Fallopian tube (tissue), 1 donor: Measurements from ENCODE around the gene PRRX2.

- PRO-cap = no peak
Observed at GRCh38 chr9:129084086-129084561, 3.2 kb downstream of the DOLPP1 start.

DNA sequence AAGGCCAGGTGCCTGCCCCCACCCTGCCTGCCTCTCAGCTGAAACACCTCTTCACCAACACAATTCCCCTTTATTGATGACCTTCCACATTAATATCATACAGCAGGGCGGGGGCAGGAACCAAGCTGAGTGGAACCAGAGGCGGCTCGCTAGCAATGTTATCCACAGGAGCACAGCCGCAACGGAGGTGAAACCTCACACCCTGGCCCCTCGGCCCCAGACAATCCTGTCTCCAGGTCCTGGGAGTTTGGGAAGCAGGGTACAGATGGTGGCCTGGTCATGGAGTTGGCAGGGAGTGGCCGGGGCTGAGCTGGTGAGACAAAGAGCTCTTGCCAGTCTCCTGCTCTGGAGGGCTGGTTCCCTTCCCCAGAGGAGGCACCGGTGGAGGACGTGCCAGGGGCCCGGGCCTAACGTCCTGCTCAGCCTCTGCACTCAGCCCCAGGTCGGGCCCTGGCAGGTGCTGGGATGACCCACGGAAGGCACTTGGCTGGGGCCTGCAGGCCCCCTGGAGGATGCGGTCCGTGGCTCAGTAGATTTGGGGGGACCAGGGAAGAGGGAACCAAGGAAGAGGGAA lies 13.9 kb downstream of the DOLPP1 start:
- PRO-cap = no peak

DNA sequence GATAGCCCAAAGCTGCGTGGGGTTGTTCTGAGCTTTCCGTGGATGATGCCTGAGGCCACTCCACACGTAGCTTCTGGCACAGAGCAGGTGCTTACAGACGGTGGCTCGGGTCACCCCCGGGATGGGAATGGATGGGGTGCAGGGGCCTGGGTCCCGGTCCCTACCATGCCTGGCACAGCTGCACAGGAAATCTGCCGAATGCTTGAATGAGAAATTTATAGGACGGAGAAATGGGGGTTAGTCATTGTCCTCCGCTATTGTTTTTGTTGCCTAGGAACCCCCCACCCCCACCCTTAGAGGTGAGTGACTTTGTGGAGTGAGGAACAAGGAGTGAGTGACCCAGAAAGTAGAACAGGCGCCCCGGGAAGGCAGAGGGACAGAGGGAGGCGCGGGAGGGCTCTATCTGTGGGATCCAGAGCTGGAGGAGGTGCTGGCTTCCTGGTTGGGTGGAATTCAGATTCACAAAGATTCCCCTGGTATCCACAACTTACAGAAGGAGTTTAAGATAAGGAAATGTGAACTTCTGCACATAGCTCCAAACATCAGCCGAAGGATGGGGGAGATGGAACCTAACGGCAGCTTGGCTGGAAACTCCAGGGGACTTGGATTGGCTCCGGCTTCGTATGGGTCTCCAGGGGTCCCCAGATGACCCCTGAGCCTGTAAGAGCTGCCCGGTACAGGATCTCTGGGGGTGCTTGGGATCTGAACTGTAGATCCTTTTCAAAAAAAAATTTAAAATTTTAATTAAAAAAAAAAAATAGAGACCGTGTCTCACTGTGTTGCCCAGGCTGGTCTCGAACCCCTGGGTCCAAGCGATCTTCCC lies 68.5 kb upstream of the IER5L start:
- PRO-cap = no peak

DNA sequence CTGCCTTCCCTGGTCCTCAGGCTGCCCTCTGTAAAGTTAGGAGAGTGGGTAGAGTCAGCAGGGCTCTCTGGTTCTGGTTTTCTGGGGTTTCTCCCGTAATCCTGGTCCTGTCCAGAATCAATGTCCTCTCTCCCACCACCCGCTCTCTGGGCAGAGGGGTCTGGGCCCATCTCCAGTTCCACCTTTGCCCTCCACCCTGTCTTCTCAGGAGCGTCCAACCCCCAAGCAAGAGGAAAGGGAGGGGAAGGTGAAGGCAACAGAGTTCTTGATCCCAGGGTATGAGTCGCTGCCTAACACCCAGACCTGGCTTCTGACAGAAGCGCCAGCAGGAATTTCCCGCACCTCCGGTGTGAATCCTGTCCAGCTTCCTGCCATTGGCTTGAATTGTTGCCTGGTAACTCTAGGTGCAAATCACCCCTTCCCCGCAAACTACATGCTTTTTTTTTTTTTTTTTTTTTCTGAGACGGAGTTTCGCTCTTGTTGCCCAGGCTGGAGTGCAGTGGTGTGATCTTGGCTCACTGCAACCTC lies 84.1 kb upstream of the IER5L start:
- PRO-cap = unidirectional peak, minus-strand start at position 312 of the sequence

DNA sequence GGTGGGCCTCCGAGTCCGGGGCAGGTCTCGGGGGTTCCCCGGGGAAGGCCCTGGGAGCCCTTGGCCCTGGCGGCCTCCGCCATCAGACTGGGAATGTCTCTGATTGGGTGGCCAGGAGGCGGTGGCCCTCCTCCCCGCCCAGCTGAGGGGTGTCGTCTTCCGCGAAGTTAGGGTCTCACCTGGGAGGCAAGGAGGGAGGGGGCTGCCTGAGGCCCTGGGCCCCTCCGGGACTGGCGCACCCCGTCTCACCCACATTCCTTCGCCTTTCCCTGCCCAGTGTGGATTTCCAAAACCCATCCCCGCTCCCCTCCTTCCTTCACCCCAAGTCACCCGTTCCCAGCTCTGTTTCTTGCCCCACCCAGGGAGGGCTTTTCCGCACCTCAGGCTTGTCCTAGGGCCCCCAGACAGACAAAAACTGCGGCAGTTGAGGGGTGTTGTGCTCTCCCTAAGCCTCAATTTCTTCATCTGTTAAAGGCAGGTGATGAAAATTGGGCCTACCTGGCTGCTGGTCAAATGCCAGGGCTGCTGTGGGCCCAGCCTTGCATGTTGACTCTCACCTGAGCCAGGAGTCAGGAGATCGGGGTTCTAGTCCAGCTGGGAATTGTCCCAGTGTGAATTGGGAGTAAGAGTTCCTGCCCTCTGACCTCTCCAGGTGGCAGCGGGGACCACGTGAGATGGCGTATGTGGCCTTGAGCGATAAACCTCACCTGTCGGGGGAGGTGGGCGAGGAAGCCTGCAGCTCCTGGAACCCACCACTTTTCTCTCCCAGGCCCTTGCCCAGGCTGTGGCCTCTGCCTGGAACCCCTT lies 143.3 kb upstream of the IER5L start:
- PRO-cap = bidirectional peak, plus-strand start at position 170 of the sequence, minus-strand start at position 89 of the sequence

DNA sequence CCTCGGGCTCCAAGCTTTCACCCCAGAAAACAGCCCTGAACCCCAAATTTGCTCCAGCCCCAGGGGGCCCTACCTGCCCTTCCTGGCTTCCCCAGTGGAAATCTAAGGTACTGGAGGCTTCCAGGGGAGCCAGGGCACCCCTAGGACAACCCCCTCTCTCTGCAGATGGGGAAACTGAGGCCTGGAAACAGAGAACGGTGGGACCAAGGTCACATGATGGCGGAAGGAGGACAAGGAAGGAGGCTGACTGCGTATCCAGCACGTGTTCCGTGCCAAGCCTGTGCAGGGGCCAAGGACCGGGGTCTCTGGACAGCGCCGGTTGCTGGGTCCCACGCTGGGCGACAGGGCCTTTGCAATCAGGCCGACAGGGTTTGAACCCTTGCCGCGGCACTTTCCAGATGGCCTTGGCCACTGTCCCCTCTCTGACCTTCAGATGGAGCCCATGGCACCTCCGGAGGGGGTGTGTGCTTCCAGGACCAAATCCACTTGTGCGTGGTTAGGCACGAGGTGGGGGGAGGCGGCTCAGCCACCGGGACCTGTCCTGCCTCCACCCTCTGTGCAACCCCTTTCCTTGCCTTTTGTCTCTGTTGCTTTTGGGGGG lies 183.1 kb downstream of the C9orf50 start:
- PRO-cap = bidirectional peak, plus-strand start at position 499 of the sequence, minus-strand start at position 488 of the sequence

DNA sequence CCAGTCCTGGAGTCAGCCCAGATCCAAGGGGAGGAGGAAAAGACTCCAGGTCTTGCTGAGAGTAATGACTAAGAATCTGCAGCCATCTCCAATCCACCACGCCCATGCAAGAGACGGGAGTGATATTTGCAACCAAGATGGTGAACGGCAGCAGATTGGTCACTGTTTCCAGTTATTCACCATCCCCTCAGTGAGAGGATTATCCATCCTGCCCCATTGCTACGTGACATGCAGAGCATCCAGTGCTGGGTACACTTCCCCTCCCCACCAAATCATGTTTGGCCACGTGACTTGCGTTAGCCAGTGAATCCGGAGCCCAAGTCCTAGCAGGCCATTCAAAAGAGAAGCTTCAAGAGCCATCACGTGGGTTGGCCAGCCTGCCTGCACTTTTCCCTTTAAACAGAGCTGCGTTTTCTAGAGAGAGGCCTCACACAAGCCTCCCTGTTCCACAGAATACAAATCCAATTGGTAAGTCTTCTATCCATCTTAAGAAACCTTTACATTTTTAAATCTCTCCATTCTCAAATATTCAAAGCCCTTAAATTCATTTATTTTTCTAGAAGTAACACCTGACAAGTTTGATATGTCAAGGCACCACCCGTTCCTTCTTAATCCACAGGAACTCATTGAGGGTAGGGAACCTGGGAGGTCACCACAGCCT lies 173.7 kb downstream of the C9orf50 start:
- PRO-cap = no peak

- PRO-cap = no peak
Observed at GRCh38 chr9:129489467-129489599, 131.6 kb downstream of the C9orf50 start.

GRCh38 chr9:129489600-129489842 lies 131.4 kb downstream of the C9orf50 start:
- PRO-cap = no peak

DNA sequence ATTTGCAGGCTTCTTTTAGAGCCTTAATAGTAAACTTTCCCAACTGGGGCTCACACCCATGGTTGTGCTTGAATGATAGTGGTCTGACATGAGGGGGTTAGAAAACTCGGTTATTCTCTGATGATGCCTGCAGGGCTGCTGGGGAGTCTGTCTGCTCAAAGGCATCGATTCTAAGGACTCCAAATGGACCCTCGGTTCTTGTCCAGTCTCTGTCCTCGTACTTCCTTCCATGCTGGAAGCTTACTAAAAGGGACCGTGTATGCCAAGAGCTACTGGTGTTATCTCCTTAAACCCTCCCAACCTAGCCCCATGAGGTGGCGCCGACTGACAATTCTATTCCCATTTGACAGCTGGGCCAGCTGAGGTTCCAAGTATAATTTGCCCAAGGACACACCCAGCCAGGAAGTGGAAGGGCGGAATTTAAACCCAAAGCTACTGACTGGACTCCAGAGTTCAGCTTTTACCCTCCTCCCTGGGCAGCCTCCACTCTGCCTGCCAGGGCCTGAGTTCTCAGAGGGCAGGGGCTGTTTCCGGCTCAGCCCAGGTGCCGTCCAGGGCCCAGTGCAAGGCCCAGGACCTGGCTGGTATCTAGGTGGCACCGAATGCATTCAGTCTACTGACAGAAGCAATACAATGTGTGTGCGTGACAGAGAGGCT lies 71.9 kb downstream of the C9orf50 start:
- PRO-cap = no peak

DNA sequence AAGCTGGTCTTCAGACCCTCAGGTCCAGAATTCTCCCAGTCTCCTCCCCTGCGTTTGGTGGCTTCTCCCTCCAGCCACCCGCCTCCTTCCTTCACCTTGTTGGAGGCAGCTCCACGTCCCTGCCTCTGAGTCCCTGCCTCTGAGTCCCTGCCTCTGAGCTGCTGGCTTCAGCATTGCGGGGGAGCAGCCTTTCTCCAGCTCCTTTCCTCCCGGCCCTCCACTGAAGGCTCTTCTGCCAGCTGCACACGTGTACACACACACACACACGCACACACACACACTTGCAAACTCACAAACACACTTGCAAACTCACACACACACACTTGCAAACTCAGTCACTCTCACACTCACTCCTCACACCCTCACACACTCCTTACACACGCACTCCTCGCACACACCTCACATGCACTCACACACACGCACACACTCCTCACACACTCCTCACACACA lies 45.1 kb downstream of the C9orf50 start:
- PRO-cap = bidirectional peak, plus-strand start at position 289 of the sequence, minus-strand start at position 127 of the sequence

DNA sequence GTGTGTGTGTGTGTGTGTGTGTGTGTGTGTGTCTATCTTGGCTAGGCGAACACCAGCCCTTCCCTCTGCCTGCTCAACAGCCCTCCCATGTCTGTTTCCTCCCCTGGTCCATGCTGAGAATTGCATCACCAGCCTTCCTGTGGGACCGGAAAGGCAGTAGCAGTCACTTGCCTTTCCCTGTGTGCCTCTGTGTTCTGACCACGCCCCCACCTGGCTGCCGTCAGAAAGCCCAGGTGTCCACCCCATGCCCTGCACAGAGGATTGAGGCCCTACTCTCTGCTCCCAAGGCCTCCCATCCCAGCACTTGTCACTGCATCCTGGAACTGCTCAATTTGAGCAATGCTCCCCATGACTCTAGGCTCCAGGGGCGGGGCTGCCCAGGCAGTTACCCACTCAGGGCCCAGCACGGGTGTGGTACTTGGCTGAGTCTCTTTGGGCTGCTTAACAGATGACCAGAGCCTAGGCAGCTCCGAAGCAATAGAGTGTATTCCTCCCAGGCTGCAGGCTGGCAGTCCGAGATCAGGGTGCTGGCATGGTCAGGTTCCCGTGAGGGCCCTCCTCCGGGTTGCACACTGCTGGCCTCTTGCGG lies 13.3 kb downstream of the C9orf50 start:
- PRO-cap = bidirectional peak, plus-strand start at position 447 of the sequence, minus-strand start at position 306 of the sequence; bidirectional peak, plus-strand start at position 477 of the sequence, minus-strand start at position 507 of the sequence

DNA sequence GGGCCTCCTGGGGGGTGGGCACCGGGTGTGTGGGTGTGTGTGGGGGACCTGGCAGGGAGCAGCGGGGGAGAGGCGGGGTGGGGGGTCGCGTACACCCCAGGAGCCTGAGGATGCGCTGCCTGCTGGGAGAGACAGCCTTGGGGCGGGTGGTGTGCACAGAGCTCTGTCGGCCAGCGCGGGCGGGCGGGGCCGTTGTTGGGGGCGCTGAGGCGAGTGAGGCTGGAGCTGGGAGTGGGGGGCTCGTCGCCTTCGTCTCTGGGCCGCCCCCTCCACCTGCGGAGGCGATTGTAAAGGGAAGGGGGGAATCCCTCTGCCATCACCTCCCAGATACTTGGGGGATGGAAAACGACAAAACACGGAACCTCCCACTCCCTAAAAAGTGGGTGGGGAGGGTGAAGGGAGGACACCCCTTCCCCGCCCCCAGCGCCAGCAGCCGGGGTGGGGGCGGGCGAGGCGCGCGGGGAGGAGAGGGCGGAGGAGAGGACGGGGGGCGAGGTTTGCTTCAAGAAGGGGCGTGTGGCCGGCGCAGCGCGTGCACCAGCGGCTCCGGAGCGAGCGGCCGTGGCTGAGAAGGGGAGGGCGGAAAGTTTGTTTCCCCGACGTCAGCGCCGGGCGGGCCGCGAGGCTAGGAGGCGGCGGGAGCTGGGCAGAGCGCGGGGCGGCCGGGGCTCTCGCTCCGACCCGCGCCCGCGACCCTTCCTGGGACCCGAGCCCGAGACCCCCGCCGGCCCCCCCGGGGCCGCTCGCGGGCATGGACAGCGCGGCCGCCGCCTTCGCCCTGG lies at the start of gene PRRX2:
PRRX2 (plus strand) TSS at position 531 of the 782 bp plus-strand sequence.
- PRO-cap = unidirectional peak, plus-strand start at position 628 of the sequence

DNA sequence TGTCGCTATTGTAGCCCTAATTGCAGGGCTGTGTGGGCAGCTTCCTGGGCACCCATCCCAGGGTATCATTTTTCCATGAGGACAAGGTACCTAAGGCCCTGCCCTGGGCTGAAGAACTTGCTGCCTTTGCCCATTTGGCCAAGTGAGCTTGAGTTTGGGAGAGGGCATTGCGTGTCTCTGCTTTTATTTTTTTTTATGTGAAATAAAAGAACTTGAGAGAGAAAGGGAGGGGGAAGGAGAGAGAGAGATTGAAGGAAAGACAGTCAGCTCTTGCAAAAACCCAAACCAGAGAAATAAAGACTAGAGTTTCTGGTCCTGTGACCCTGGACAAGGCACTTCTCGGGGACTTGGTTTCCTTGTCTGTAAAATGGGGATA lies 26.7 kb downstream of the PTGES start:
- PRO-cap = bidirectional peak, plus-strand start at position 141 of the sequence, minus-strand start outside the sequence

DNA sequence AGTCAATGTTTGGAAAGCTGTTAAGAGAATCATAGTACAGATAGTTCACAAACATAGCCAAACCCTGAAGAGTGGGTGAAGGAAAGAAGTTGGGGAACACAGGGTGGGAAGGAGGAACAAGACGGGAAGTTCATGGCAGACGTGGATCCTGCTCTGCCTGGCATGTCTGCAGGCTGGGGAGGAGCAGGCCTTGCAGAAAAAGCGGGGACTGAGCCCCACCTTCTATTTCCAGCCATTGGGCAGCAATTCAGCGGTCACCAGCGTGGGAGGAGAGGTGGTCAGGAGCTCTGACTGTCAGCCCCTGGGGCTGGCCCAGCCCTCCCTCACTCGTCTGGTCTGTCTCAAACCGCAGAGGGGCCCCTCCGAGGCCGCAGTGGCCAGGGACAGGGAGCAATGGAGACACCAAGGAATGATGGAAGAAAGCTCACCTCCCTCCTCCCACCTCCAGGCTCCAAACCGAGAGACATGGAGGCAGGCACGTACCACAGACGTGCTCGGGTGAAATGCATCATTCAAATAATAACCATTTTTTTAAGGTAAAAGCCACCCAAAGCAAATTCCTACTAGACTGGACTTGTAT lies 9.9 kb downstream of the PTGES start:
- PRO-cap = bidirectional peak, plus-strand start at position 365 of the sequence, minus-strand start at position 168 of the sequence

GRCh38 chr9:129773550-129774226 lies 20.8 kb upstream of the PTGES start:
- PRO-cap = no peak

DNA sequence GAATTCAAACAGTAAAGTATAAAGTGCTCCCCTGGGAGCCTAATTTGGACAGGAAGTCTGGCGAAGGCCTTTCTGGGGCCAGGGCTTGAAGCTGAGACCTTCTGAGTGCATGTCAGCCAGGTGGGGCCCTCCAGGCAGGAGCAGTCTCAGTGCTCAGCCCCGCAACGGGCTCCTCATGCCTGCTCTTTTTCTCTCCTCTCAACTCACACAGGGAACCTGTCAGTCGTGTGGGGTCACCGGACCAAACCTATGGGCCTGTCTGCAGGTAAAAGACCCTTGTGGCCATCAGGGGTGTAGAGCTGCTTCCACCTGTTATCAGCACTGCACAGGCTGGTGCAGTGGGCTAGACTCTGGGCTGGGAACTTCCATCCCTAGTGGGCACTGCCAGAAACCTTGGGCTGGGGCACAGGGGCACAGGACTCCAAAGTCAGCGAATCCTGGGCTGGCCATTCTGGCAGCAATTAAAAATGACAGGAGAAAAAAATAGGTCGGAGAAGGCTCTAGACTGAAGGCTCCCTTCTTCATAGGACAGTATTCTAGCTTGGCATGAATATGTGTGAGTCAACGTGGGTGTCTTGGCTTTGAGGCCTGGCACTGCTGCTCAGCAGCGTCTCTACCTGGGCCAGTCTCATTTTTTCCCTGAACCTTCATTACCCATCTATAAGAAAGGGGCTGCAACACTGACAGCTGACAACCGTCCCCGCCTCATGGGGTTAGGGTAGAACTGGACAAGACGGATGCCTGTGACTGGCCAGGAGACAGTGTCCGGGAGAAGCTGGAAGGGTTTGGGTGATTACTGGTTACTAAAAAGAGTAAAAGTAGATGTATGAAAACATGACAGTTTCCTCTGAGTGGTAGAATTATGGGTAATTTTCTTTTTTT lies 21.1 kb downstream of the USP20 start:
- PRO-cap = no peak

DNA sequence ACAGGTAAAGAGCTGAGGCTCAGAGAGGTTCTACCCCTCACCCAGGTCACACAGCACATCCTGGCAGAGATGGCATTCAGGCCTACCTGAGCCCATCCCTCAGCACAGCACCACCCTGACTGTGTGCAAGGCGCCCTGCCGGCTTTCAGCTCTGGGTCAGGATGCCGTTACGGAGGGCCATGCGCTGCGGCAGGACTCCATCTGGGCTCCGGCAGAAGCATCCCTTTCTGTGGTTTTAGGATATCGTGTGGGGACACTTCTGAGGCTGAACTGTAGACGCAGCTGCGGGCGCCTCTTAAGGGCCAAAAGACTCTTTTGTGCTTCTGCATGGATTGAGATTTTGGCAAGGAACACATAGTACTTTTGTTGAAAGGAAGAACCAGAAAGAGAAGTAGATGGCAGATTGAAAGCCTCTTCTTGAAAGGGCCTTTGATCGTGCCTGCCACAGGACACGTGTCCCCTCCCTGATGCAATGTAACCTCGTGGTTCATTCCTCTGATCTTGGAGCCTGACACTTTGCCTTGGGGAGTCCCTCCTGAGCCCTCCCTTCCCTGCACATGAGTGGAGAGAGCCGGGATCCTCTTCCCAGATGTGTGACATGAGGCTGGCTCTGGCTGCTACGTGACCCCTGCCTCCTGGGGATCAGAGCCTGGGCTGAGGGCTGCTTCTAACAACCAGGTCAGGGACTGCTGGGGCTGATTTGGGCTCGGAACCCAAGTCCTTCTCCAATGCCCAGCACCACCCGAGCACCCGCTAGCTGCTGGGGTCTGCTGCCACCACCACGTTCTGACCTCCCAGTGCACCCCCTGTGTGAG lies 31.4 kb downstream of the USP20 start:
- PRO-cap = no peak

DNA sequence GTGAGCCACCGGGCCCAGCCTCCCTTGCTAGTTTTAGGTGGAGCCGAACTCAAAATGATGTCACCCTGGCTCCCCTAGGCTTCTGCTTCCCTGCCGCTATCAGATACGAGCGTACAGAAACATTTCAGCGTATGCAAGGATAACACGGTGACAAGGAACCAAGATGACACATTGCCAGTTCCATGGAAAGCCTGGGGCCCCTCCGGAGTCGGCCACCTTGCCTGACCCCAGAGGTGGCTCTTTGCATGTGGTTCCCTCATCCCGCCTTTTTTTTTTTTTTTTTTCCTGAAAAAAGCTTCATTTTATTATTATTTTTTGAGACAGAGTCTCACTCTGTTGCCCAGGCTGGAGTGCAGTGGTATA lies 47.8 kb downstream of the USP20 start:
- PRO-cap = no peak

GRCh38 chr9:129894015-129894517 lies 58.8 kb downstream of the USP20 start:
- PRO-cap = no peak